Measurements from ENCODE around the gene HDAC9.

DNA sequence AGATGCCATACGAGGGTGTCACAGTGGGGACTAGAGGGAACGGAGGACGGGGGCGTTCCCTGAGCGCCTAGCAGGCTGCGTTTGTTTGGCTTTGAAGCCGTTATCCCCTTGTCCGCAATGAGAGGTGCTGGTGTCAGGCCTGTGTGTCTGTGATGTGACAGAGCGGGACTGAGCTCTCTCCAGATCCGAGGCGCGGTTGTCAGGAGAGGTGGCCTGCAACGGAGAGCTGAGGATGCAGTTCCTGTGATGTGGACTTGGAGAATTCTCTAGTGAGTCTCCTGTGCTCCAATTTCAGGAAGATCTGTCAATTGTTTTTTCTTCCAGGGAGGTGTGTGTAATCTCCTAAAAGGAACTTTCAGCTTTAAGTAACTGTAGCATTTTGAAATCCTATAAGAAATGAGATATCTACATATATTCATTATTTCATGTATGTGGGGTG lies 60.1 kb upstream of the PRPS1L1 start:
- PRO-cap, result no peak

GRCh38 chr7:18494997-18496099 lies at the start of gene HDAC9:
TSS of gene HDAC9 (plus strand) at chr7:18495749.
- PRO-cap, result unidirectional peak, plus-strand start at chr7:18495739; unidirectional peak, plus-strand start at chr7:18495761

GRCh38 chr7:18508805-18509547 lies 13.4 kb downstream of the HDAC9 start:
- PRO-cap, result no peak

DNA sequence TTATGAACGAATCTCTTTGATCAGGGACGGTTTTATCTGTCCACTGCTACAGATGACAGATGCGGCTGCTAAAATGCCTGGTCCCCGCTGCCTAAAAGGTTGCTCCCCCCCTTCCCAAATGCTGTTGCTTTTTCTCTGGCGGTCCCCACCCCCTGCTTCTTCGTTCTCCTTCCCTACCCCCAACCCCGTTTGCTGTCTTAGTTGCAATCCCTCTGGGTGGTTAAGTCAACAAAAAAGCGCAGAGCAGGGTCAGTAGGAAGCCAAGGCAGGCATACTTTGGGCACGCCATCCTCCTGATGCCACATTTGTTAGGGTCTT lies 9.4 kb downstream of the TWIST1 start:
- PRO-cap, result no peak

DNA sequence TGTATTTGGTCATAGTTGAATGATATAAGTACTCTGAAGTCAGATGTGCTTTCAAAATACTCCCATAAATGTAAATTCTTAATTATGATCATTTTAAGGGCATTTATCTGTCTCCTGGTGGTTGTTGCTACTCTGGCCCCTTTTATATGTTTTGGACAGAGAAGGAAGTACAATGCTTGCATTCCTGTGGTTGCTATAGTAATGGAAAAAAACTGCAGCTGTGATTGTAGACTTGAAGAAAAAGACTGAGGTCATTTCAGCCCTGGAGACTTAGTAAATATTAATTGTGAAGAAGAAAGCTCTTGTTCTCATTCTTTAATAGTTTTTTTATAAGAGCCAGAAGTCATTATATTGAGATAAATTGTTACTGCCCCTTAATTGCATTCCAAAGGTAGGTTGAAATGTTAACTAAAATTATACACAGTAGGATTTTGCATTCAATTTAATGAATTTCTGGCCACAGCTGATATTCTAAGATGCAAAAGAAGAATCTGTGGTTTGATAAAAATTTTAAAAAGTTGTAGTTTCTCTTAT lies 70.3 kb upstream of the FERD3L start:
- PRO-cap, result no peak

DNA sequence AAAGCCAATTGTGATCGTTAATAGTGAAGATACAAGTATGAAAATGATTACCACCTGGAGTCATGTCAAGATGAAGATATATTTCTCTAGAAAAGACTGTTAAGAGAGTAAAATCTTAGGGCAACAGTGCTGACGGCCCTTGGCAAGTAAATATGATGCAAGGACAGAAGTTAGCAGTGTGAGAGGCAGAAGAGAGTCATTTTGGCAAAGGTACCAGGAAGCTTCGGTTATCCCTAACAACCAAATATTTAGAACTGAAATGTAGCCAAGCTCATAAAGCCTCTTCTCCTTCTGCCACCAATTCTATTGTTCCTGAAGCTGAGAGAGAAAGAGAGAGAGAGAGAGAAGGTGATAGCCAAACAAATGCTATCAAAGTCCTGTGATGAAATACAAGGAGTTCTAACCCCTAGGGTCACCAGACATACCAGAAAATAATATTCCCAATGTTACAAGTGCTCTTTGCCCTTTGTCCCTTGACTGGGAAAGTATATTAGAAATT lies 109.6 kb downstream of the MACC1 start:
- PRO-cap, result no peak

DNA sequence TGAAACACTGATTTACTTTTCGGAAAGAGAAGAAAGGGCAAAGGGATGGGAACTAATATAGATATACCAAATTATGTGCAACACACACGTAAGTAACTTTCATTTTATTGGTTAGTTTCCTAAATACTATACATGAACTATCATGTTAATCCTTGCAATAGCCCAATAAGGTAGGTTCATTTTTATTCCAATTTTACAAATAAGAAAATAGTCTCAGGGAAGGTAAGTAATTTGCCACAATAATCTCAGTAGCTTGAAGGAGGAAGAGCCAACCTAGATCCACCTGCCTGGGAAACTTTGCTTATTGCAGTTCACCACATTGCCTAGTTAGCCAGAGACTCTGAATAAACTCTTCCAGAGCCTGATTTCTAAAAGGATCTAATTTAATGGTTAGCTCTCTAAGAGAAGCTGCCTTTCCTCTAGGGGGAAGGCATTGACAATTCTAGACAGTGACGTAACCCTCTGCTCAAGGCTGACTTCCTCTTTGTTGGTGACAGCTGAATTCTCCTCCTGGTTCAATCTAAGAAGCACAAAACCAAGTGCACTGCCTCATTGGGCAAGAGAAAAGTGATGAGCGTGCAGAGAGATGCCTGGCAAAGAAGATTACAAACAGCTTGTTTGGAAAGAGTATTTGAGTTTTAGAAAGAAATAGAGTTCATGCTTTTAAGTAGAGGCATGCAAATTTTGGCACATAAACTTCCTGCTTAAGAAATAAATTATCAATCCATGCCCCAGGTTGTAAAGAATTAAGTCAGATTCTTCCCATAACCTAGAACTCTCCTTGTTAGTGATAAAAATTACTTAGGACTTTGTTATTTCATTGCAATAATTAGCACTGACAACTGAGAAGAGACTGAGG lies 102.8 kb downstream of the MACC1 start:
- PRO-cap, result no peak

DNA sequence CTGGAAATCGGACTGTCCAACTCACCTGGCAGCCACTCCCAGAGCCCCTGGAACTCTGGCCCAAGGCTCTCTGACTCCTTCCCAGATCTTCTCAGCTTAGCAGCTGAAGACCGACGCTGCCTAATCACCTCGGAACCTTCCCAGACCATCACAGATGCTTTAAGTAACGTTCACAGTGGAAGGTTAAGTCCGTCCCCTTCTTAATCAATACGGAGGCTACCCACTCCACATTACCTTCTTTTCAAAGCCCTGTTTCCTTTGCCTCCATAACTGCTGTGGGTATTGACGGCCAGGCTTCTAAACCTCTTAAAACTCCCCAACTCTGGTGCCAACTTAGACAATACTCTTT lies 94.2 kb downstream of the MACC1 start:
- PRO-cap, result no peak

- PRO-cap, result no peak
Observed at GRCh38 chr7:20199210-20199779, 17.9 kb downstream of the MACC1 start.

- PRO-cap, result no peak
Observed at GRCh38 chr7:20350446-20351032, 19.8 kb downstream of the ITGB8 start.

GRCh38 chr7:20647028-20647890 lies 31.8 kb downstream of the ABCB5 start:
- PRO-cap, result no peak

DNA sequence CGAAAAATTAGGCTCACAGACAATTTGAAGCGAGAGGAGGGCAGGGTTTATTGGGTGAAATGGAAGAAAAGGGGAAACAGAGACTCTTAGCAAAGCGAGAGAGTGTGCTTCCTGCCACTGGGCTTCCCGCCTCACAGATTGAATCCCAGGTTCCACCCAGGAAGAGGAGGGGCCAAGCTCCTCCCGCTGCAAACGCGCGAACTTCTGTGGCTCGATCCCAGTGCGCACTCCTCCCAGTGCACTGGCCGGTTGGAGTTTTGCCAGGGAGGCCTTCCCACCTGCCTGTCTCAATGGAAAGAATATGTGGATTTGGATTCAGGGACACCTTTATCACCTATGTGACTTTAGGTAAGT lies 48.4 kb upstream of the SP8 start:
- PRO-cap, result no peak

GRCh38 chr7:21146616-21147250 lies 281.1 kb upstream of the SP4 start:
- PRO-cap, result no peak

DNA sequence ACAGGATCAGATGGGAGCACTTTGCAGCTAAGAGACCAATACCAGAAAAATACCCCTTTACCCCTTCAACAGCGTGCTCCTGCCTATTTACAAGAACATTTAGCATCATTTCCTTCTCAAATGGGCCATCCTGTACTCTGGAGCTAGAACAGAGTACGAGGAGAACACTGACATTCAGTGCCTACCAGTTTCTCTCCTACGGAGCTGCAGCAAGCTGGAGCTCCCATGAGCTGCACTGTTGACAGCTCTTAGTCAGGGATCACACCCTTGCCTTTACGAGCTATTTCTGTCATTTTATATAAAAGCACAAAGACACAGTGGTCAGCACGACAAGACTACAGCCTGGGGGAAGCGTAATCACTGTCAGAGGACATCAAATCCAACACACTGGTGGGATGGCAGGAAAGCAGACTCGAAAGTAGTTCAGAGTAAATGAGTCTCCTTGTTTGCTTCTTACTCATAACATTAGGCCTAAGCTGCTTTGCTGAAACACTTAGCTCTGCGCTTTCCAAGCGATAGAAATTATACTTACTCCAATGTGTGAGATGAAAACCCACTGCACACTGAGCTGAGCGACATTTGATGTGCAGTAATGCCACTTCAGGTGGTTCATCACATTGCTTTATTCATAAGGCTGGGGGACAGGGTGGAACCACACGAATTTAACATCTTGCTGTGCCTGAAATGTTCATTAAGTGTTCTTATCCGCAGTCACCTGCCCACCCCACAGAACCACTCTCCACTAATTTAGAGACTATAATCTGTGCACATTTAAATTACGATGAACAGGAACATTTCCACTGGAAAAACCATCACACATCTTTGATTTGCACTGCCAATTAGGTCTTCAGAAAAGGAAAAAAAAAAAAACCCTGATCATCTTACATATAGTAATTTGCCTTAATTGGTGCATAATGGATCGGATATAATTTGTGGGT lies 2.6 kb downstream of the CDCA7L start:
- PRO-cap, result no peak

DNA sequence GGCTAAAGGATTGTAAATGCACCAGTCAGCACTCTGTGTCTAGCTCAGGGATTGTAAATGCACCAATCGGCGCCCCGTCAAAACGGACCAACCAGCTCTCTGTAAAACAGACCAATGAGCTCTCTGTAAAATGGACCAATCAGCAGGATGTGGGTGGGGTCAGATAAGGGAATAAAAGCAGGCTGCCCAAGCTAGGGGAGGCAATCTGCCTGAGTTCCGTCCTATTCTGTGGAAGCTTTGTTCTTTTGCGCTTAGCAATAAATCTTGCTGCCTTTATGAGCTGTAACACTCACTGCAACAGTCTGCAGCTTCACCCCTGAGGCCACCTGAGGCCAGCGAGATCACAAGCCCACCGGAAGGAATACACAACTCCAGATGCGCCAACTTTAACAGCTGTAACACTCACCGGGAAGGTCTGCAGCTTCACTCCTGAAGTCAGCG lies 145.4 kb upstream of the CDCA7L start:
- PRO-cap, result no peak

DNA sequence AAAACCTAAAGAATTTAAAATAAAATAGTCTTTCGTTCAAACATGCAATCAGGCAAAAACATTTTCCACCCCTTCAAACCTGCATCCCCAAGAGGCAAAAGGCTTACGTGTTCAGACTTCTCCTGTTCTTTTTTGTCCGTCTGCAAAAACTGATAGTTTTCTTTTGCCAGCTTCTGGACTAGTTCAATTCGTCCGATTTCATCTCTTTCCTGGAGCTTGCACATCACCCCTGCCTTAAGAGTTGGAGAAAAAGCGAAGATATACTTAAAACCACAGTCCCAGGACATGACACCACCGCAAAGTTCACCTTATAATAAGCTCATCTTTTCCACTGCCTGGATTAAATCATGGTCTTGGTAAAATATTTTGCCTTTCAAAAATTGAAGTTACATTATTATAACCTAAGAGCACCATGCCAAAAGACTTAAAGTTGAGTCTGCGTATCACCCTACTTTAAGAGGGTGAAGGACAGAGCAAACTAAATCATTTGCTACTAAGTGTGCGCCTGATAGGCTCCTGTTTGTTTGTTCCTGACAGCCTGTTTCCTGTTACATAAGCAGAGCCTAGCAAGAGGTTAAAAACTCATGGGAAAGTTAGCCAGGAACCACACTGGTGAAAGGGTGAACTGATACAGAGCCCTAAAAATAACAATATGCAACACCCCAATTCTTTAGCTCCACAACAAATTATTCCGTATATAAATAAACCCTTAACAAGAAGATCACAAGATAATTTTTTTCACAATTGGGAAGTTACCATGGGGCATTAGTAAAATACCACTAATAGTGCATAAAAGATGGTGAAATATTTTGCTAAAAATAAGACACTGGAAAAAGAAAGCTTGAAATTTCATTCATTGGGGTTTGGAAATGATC lies 137.0 kb downstream of the RAPGEF5 start:
- PRO-cap, result unidirectional peak, minus-strand start at position 480 of the sequence

GRCh38 chr7:22220748-22221459 lies 136.1 kb downstream of the RAPGEF5 start:
- PRO-cap, result no peak

DNA sequence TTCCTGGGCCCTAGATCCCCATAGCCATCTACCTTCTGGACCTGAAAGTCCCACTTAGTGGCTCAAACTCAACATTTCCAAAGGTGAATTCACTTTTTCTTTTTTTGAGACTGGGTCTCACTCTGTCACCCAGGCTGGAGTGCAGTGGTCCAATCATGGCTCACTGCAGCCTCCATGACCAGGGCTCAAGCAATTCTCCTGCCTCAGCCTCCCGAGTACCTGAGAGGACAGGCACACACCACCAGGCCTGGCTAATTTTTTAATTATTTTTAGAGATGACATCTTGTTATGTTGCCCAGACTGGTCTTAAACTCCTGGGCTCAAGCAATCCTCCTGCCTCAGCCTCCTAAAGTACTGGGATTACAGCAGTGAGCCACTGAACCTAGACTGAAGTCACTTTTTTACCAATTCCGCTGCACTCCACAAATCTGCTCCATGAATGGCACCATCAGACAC lies 82.7 kb downstream of the RAPGEF5 start:
- PRO-cap, result no peak

- PRO-cap, result no peak
Observed at GRCh38 chr7:22332375-22332830, 24.6 kb downstream of the RAPGEF5 start.

GRCh38 chr7:22343538-22344036 lies 13.4 kb downstream of the RAPGEF5 start:
- PRO-cap, result no peak